ENCODE measurements around the gene NXPE4.

GRCh38 chr11:114559961-114560174, 187 bp upstream of the NXPE1 start:
- PRO-cap, 7 experiments: no peak in any of the 7 experiments

DNA sequence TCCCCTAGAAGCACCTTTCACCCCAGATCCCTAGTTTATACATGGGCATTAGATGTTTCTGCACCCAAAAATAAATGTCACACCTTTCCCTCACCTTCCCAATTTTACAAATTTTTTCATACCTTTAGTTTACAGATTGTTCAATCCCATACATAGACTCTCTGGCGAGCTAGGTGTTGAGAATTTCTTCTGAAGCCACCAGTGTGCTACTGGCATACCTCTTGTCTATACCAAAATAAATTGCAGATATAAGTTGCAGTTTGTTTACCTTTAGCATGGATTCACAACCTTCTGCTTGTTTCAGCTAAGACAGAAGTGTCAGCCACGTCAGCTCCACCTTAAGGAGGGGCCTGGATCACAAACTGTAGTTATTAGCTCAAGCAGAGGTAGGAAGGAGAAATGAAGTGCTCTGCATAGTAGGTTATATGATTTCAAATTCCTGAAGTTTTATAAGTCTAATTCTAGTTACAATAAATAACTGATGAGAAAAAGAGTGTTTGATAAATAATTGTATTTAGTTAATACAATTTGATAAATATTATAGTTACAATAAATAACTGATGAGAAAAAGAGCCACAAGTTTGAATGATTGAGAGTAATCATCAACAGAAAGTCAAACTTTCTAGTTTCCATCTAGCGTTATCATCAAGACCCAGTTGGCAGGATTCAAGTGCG, at the start of gene NXPE4:
Gene NXPE4, minus strand, starts transcription at position 317 of the 675 bp plus-strand sequence.
- PRO-cap, 7 experiments: no peak in any of the 7 experiments

- PRO-cap, 7 experiments: no peak in any of the 7 experiments
Measured at GRCh38 chr11:114676740-114677207, 1.6 kb upstream of the NXPE2 start.

GRCh38 chr11:115168159-115168830, 335.9 kb downstream of the CADM1 start:
- PRO-cap, 7 experiments: no peak in any of the 7 experiments

DNA sequence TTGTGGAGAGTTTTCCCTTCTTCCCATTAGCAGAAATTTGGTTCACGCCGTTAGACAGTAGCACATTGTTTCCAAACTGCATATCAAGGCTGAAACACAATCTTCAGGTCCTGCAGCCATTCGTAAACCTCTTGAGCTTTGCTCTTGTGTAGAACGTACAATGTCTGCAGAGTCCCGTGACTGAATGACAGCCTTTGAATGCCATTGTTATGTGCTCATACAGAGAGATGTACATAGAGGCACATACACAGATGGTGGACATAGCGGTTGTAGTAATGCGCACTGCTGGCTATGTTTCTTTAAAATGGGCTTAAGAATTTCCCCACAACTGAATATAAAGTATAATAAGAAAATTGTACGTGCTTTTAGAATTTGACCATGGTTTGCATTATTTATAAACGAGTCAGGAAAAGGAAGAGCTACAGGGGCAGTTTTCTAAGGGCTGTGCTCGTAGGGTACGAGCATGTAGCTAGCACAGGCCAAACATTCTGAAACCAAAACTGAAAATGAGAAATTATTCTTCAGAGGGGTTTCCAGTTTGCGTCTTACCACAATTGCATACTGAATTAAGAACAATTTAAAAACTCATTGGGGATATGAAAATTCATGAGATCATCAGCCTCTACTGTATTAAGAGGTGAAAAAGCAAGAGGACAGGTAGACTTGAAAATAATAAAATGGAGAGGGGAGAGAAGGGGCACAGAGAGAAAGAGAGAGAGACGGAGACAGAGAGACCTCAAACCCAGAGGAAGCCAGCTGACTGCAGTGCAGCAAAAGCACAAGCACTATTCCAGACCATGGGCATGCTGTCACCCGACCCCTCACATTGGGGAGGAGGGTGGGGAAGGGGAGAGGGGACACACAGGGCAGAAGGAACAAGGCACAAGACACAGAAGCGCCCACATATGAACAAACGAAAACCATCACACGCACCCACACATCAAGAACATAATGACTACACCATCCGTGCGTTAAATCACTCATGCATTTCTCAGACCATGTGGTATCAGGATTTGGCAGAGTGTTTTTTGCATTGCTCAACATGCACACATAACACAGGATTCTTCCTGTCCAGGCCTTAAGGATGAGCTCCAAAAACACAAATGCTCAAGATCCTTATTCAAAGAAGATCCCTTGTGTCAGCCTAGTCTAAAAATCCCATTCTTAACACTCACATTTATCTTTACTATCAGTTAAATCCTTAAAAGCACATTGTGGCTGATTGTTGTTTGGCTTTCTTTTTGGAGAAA, 309.8 kb downstream of the CADM1 start:
- PRO-cap, 7 experiments: no peak in any of the 7 experiments

GRCh38 chr11:115505254-115505897, 1.2 kb upstream of the CADM1 start:
- PRO-cap, 7 experiments: no peak in any of the 7 experiments

GRCh38 chr11:115660165-115660755, 156.0 kb upstream of the CADM1 start:
- PRO-cap, 7 experiments: no peak in any of the 7 experiments

- PRO-cap, 7 experiments: no peak in any of the 7 experiments
Measured at GRCh38 chr11:116180867-116181652, 591.7 kb downstream of the BUD13 start.

GRCh38 chr11:116195355-116195693, 577.5 kb downstream of the BUD13 start:
- PRO-cap, 7 experiments: no peak in any of the 7 experiments

GRCh38 chr11:116853272-116854317, 16.2 kb upstream of the APOA1 start:
- PRO-cap, 7 experiments: peak in 7 of 7 experiments; most common plus-strand start chr11:116853849 (in 7); most common minus-strand start chr11:116853686 (in 2)

DNA sequence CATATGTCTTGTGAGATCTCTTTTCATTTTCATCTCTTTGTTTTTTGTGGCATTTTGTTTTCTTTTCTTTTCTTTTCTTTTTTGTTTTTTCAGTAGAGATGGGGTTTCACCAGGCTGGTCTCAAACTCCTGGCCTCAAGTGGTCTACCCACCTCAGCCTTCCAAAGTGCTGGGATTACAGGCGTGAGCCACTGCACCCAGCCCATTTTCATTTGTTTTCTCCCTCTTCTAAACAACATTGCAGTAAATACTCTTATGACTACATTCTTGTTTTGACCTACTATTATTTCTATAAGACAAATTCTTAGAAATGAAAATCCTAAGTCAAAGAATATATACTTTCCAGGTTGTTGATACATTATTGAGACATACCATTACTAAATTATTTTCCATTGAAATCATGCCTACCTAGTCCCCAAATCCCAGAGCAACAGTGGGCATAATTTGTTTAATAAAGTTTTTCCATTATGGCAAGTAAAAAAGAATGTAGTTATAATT, 98.7 kb downstream of the SIK3 start:
- PRO-cap, 7 experiments: no peak in any of the 7 experiments

DNA sequence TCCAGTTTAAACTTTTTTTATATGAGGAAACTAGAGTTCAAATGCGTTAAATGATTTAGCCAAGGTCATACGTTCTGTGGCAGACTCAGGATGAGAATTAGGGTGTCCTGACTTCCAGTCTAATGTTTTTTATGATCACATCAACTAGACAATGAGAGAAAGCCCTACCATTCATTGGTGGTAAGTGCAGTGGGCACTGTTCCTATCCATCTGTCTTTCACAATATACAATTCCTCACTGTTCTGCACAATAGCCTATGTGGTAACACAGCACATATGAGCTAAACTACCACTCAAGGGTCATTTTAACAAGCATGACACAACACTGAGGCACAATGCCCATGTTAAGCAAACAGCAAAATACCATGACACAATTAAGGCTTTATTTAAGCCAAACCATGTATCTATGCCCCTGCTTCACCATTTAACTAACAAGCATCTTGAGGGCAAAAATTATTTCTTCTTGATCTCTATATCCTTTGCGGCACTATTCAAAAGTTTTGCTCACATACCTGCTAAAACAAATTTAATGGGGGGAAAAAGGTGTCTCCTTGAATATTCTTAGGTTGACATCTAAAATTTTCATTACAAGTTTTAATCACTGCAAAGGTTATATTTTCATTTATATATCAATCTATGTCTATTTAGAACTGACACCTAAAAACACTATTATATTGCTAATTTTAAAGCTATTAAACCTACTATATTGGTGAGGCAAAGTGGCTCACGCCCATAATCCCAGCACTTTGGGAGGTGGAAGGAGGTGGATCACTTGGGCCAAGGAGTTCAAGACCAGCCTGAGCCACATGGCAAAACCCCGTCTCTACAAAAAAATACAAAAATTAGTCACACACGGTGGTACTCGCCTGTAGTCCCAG, 52.1 kb downstream of the SIK3 start:
- PRO-cap, 7 experiments: no peak in any of the 7 experiments

GRCh38 chr11:117181134-117182096, 2.9 kb downstream of the SIDT2 start:
- PRO-cap, 7 experiments: no peak in any of the 7 experiments

DNA sequence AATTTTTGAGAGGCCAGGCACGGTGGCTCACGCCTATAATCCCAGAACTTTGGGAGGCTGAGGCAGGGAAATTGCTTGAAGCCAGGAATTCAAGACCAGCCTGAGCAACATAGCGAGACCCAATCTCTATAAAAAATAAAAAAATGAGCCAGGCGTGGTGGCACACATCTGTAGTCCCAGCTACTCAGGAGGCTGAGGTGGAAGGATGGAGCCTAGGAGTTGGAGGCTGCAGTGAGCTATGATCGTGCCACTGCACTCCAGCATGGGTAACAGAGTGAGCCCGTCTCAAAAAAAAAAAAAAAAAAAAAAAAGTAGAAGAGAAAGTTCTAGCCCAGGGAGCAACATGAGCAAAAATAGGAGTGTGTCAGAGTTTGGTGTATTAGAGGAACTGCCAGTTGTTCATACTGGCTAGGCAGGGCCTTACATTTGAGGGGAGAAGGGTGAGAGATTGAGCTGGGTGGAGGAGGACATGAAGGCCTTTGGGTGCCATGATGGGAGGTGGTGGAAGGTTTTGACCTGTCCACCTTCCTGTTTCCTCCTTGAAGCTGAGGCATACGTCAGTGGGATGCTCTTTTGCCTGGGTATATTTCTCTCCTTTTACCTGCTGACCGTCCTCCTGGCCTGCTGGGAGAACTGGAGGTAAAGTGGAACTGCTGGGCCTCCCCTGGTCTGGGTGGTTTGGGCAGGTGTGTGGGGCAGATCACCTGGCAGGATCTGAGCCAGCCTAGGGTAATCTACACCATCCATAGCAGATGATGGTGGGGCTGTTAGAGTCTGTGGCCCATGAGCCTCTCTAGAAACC, 7.2 kb downstream of the SIDT2 start:
- PRO-cap, 7 experiments: no peak in any of the 7 experiments

GRCh38 chr11:117193698-117194176, 5.4 kb upstream of the TAGLN start:
- PRO-cap, 7 experiments: no peak in any of the 7 experiments

DNA sequence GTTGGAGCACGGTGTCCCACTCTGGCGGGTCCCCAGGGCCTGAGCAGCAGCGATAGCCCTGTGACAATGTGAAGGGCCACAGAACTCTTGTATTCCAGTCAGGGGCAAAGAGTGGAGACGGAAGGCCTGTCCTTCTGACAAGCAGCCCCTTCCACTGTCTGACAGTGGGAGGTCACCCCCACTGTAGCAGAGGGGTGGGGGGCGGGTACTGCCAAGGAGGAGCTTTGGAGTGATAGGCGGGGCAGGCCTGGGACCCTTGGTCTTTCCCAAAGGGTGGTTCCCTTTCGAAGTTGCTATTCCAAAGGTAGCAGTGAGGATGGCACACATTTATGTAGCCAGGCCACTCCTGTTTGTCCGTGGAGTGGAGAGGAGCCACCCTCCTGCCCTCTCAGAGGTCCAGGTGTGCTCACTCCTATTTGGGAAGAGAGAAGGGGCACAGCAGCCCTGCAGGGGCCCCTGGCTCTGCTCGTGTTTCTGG, 724 bp downstream of the TAGLN start:
- PRO-cap, 7 experiments: no peak in any of the 7 experiments

- PRO-cap, 7 experiments: no peak in any of the 7 experiments
Measured at GRCh38 chr11:117223418-117224154, 8.3 kb downstream of the PCSK7 start.

GRCh38 chr11:117286616-117287118, 29.4 kb downstream of the BACE1 start:
- PRO-cap, 7 experiments: no peak in any of the 7 experiments

- PRO-cap, 7 experiments: no peak in any of the 7 experiments
Measured at GRCh38 chr11:117288784-117289937, 26.9 kb downstream of the BACE1 start.

- PRO-cap, 7 experiments: no peak in any of the 7 experiments
Measured at GRCh38 chr11:117816150-117816795, 8.3 kb downstream of the FXYD2 start.

Measured in T-cell (primary cell).